Measurements from ENCODE around the genes RGS4 and LRRC52.

- PRO-cap = no peak
These were observed 101.3 kb downstream of the OLFML2B start for GRCh38 chr1:161922212-161922899.

DNA sequence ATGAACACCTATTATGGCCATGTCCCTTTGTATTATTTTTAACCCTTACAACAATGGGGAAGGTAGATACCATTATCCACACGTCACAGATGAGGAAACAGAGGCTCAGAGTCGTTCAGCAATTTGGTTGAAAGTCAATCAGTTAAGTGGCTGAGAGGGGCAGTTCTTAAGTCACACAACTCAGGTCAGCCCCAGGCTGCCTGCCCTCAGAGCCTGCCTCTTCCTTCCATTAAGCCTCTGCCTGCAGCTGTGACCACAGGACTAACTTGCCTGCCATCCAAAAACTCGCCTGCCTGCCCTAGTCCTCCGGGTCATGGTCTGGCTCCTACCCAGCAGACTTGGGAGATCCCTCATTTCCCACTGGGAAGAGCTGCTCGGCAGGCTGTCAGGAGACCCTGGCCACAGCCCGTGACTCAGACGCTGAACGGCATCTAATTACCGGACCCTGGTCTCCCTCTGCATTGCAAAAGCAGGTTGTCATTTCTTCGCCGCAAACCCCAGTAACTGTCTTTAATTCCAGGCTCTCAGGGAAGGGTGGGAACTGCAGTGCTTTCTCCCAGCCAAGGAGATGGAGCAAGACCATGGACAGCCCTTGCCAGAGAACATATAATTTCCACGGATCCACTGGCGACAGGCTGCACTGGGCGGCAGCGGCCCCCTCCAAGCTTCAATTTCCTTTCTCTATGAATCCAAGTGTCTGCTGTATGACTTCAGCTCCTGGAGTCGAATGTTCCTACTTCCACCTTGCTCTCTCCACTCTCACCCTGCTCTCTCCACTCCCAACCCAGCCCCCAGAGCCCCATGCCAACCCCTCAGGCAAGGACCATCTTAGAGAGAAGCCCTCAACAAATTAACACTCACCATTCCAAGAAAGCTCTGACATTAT lies 20.5 kb downstream of the OLFML2B start:
- PRO-cap = no peak

GRCh38 chr1:162003781-162004381 lies 19.8 kb downstream of the OLFML2B start:
- PRO-cap = no peak

- PRO-cap = no peak
These were observed 5.1 kb upstream of the OLFML2B start for GRCh38 chr1:162028717-162029170.

- PRO-cap = no peak
These were observed 62.5 kb downstream of the NOS1AP start for GRCh38 chr1:162131870-162132520.

- PRO-cap = no peak
These were observed 98.7 kb downstream of the NOS1AP start for GRCh38 chr1:162168080-162168613.

DNA sequence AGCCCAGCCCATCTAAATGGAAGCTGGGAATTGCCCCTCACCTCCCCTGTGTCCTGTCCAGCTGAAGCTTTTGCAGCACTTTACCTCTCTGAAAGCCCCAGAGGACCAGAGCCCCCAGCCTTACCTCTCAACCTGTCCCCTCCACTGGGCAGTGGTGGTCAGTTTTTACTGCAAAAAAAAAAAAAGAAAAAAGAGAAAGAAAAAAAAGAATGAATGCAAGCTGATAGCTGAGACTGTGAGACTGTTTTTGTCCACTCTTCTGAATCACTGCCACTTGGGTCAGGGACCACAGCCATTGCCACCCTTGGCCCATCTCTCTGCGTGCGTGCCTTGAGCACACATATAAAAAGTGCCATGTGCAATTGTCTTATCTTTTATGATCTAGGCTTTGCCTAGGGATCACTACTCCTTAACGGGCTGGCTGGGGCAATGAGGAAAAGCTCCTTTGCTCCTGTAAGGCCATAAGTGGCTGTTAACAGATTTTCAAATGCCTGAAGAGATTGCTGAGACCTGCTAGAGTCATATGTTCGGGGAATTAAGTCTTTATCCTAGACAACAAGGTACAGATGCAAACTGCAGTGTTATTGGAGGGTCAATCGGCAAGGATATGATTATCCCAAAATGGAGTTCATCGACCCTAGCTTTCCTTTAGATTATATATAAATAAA lies 8.3 kb downstream of the SPATA46 start:
- PRO-cap = no peak

DNA sequence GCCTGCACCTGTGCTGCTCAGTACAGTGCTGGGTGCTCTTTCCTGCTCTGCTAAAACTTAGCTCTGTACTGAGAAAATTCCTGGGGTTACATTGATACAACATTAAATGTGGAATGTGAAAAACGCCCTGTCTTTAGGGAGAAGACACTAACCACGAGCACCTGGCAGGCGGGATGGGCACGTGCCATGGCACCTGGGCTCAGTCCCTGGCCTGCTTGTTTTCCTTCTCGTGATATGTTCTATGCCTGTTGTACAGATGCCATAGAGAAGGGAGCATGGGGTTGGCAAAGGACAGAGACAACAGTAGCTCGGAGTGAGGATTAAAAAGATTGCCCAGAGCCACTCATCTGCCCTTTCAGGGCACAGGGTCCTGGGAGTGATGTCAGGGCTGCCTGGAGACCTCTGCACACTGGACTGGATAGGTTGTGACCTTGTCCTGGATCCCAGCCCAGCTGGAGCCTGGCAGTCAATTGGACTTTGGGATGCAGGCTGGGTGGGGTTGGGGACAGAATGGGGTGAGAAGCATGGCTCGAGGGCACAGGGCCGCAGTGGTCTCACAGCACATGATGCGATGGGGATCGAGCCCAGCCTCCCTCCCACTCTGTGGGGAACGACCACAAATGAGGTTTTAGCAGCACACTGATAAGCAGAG lies 4.2 kb downstream of the SPATA46 start:
- PRO-cap = no peak

GRCh38 chr1:162374027-162374375 lies 2.7 kb downstream of the SPATA46 start:
- PRO-cap = no peak

GRCh38 chr1:162523221-162524291 lies 25.9 kb downstream of the UHMK1 start:
- PRO-cap = no peak

- PRO-cap = no peak
These were observed 13.4 kb upstream of the UAP1 start for GRCh38 chr1:162548085-162548594.

- PRO-cap = no peak
These were observed 762 bp upstream of the DDR2 start for GRCh38 chr1:162631488-162631916.

GRCh38 chr1:163069109-163069580 lies at the start of gene RGS4:
Gene RGS4 (plus strand): TSS chr1:163069361.
- PRO-cap = no peak

- PRO-cap = no peak
These were observed 87.9 kb downstream of the PBX1 start for GRCh38 chr1:164646887-164647240.

GRCh38 chr1:164677555-164677948 lies 118.6 kb downstream of the PBX1 start:
- PRO-cap = no peak

- PRO-cap = no peak
These were observed 149.0 kb downstream of the PBX1 start for GRCh38 chr1:164707750-164708520.

DNA sequence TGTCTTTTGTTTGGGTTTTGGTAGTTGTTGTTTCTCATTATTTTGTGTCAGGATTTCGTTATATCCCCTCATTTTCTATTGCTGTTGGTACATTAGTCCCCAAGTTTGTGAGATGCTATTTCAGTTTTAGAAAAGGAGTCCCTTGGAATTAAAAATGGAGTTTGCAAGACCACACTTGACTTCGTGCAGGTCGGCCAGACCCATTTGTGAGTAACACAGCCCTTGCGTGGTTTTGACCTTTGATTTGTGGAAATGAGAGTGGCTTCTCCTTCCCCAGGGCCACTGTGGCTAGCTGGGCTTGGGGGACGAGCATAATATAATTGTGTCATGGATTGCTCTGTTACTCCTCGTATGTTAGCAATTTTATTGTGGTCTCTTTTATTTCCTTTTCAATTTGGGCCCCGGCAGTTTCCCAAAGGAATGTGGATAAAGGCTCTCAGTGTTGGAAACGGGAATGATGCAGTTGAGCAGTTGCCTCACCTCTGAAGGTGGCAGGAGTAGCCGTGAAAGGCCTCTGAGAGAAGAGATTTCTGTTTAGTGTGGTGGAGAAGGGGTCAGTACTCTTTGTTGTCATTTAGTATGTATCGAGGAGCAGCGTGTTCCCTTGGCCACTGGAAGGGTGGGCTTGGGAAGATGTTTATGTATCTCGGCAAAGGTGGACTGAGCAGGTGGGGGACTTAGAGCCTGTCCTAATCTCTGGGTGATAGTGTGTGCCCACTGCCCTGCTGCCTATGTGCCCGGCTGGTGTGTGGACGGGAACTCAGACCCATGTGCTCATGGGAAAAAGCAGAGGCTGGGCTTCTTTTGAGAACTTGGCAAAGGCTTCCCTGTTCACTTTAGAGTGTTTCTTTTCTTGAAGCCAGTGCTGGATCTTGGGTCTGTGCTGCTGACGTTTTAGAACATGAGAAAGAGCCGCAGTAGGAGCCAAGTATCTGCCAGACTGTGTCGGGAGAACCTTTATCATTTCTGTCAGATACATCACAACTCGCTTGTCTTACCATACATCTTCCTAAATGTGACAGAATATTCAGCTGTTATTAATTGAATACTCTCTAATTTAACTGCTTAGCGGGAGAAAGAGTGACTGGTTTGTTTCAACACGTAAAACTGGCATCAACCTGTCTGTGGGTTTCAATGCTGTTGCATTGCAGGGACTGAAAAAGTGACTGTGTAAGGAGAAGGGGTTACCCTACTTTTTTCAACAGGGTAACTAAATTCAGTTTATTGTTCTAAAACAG lies 194.9 kb downstream of the PBX1 start:
- PRO-cap = no peak

- PRO-cap = no peak
These were observed 20.5 kb downstream of the RXRG start for GRCh38 chr1:165424298-165424886.

DNA sequence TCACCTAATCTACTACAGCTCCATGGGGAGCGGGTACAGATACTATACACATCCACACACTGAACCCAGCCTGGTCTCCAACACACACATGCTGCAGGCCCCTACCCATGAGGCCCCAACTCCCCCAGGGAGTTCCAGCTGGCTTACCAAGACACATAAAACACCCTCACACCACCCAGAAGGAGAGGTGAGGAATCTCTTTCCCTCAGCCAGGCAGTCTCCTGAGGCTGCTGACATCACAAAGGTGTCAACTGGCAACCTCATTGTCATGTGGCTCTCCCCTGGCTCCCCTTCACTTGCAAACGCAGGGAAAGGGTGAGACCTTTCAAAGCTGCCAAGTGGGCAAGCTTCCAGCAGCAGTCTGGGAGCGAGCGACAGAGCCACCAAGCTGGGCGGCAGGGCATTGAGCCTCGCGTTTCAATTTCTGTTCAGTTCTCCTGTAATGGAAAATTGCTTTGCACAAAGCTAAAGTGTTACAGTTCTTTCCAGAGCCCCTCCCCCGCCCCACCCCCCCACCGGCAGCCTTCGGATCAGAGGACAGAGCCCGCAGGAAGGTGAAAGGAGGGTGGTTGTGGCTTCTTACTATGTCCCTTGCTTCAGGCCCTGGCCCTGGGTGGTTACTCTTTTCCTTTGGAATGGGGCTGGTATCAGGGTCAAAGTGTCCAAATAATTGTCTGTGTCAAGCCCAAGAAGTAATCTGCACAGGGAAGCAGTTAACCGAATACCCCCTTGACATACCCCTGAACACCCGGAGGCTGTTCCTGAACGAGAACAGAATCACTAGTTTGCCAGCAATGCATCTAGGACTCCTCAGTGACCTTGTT lies at the start of gene LRRC52:
TSS of gene LRRC52 (plus strand) at position 288 of the 824 bp plus-strand sequence.
- PRO-cap = no peak

GRCh38 chr1:165662340-165662634 lies 31.3 kb downstream of the MGST3 start:
- PRO-cap = no peak